Measurements from ENCODE around the genes SUPV3L1 and MACROH2A2.

- PRO-cap: bidirectional peak, plus-strand start at chr10:63707605, minus-strand start at chr10:63707402
- RAMPAGE, long total RNA, 3 experiments: no peak in any of the 3 experiments
Measured at GRCh38 chr10:63707506-63707924, 186.3 kb downstream of the REEP3 start.

DNA sequence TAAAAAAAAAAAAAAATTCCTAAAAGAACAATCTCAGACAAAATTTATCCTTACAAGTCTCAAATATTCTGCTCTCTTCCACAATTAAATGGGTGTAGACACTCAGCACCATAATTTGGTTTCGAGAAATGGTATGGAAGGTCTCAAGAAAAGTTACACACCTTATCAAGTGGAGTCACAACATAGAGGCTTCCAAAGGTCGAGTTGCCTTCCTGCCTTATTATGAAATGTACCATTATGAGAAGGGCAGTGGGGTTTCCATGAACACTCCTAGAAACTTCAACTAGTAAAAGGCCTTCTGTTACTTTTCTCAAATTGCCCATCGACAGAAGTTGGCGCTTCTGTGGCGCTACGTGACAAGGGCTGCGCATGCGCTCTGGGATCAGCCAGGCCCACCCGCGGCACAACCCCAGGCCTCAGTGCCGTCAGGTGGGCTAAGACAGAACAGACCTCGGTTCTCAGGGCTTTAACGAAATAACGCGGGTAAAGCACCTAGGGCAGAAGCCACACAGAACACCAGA is 67.3 kb upstream of the CTNNA3 start:
- PRO-cap: unidirectional peak, plus-strand start at position 412 of the sequence
- RAMPAGE, long total RNA, 3 experiments: no peak in any of the 3 experiments

DNA sequence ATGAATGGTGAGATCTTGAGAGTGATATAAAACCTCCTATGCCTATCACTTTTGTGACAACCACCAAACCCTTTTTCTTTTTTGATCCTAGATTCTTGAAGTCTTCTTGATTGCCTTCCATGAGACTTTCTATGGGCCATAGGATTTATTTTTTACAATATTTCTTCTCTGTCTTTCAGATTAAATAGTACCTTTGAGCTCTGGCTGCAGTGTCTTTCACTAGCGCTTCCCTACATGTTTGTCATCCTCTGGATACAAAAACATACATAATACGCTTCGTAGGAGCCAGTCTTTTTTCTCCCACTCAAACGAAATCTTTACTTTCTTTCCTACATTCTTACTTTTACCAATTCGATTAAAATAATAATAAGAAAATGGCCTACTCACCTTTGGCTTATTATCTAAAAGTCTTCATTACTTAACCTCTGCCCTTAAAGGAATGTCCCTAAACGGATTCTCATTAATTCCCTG is 2.8 kb downstream of the MYPN start:
- PRO-cap: no peak
- RAMPAGE, long total RNA, 3 experiments: no peak in any of the 3 experiments

DNA sequence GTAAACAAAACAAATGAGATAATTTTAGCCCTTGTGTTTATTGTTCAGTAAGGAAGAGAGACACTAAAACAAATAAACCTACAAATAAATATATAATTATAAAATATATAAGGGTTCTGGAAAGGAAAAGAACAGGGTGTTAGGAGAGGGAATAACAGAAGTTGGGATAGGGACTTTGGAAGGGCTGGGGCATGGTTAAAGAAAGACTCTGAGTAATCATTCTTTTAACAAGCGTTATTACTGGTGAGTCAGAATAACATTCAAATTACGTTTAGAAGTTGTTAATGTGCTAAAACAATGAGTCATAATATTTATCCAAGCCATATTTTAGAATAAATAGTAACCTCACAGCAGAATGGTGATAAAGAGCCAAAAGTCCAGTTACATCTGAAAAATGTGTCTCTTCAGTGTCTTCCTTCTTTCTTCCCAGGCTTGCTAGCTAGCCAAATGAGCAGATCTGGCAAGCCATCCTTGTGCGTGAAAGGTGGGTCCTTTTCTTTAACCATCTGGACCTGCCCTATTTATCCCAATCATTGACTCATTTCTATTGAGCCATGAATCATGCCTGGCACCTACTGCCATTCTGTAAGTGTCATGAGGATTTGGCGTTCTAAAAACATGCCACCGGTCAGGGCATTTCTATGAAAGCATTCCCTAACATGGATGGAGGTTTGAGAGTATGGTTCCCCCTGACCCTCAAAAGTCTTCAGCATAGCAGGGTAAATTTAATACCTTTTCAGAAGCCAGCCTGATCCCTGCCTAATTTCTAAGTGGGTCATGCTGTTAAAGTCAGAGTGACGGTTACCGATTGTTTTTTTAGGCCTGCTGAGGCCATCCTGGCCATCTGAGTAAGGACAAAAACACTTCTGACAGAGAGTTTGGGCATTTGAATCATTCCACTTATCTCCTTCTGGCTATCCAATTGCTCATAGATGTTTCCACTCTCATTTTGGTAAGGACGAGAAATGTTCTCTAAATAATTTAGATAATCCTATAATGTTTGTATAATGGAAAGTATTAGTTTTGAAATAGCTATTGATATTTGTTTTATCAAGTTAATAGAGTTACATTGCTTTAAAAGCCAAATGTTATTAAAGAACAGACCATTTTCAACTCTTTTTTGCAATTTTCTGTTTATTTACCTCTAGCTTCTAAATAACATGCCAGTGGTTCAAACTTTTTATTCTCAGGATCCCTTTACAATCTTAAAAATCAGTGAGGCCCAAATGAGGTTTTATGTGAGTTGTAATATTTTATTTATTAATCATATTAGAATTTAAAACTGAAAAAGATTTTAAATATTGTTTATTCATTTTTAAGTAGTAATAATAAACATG is 27.0 kb downstream of the MYPN start:
- PRO-cap: unidirectional peak, minus-strand start at position 197 of the sequence
- RAMPAGE, long total RNA, 3 experiments: no peak in any of the 3 experiments

DNA sequence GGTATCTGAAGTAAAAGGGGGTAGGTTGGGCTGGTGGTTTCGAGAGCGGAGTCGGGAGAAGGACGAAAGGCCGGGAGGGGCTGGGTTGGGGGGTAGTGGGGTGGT is 204 bp downstream of the HNRNPH3 start:
- PRO-cap: no peak
- RAMPAGE, long total RNA, 3 experiments: no peak in any of the 3 experiments

- PRO-cap: bidirectional peak, plus-strand start at chr10:68561608, minus-strand start at chr10:68561526
- RAMPAGE, long total RNA, 3 experiments: no peak in any of the 3 experiments
Measured at GRCh38 chr10:68561287-68562485, 1.5 kb downstream of the TET1 start.

DNA sequence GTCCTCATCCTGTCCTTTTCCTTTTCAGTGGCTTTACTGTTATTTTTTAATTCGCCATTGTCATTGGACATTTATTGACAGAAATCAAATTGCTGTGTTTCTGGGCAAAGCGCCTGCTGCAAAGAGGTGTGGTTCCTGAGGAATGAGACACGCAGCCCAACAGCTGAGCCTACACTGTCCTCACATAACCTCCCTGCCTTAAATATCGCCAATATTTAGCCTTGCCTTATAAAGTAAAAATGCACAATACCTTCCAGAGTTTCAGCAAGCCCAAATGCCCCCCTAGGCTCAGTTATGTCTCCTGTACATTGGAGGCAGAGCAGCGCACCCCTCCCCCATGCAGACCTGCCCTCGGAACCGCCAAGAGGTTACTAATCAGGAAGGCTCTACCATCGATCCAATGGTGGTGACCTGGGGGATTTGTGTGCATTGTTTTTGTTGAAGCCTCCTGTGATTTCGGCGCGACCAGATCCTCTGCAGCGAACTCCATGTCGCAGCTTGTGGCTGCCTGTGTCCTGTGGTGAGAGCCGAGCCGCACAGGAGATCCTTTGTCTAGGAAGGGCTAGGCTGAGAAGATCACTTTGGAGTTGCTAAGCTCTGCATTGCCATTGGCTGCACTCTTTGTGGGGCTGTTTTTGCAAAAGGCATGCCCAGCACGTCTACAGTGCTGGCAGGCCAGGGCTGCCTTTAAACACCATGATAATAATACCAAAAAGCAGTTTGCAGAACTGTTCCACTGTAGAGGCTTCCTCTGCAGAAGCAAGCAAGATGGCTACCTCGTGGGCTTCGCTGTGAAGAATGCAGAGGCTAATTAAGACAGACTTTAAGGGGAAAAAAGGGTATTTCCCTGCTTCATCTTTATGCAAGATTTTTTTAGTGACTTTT is 40.0 kb downstream of the TET1 start:
- PRO-cap: no peak
- RAMPAGE, long total RNA, 3 experiments: no peak in any of the 3 experiments

GRCh38 chr10:69100369-69101065 is 12.6 kb downstream of the SRGN start:
- PRO-cap: no peak
- RAMPAGE, long total RNA, 3 experiments: no peak in any of the 3 experiments

- PRO-cap: bidirectional peak, plus-strand start at chr10:69180250, minus-strand start at chr10:69179920
- RAMPAGE, long total RNA, 3 experiments: start-site peak on the plus strand in 3 of 3 experiments, at chr10:69180246-69180317 at its widest, 125 to 301 reads per replicate
Measured at GRCh38 chr10:69180102-69180786, at the start of gene SUPV3L1. Gene SUPV3L1 (plus strand): TSS chr10:69180234.

DNA sequence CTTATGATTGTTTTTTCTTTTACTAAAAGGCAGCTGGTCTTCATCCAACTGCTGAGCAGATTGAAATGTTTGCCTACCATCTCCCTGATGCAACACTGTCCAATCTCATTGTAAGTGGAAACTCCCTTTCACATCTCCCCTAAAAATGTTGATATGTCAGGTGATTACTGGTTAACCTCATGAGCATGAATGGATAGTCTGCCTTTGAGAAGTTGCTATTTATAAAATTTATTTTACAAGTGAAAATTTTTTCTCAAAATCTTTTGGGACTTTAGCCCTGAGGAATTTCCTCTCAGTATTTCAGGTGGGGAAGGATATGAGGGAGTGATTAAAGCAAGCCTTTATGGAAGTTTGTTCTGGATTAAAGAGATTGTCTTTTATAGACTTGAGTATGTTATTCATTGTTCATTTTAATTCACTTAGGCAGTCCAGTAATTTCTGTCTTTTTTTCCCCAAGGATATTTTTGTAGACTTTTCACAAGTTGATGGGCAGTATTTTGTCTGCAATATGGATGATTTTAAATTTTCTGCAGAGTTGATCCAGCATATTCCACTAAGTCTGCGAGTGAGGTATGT is 17.6 kb upstream of the HKDC1 start:
- PRO-cap: no peak
- RAMPAGE, long total RNA, 3 experiments: no peak in any of the 3 experiments

DNA sequence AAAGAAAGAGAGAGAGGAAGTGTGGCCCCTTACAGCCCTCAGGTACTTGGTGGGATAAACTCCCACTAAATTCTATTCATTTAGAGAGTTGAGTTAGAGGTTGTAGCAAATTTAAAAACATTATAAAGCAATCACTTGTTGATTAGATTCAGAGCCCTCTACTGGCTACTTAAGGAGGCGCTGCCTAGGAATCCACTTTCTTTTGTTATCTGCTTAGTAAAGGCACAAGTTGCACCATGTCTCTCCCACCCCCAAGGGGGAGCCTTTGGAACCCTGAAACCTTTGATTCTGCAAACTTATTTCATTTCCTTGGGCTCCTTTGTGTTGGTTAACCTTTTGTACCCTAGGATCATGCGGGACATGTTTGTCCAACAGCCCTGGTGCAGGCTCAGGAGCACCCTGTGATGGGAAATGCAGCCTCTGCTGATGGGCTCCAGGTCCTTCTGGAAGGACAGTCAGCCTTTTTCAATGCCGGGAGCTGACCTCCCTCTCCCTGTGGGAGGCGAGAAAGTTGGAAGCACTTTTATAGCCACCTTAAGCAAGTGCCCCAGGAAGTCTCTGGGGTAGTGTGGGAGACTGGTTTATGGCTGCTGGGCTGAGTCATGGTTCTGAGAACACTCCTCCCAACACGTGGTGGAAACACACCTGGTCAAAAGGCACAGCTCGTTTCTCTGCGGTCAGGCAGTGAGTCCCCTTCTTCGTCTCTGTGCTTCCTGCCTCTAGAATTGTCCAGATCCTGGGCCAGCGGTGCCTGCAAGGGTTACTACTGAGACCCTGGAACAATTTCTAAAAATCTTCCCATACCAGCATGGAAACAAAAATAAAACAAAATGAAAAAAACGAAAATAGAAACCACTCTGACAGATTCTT is 2.3 kb downstream of the HKDC1 start:
- PRO-cap: no peak
- RAMPAGE, long total RNA, 3 experiments: no peak in any of the 3 experiments

- PRO-cap: no peak
- RAMPAGE, long total RNA, 3 experiments: no peak in any of the 3 experiments
Measured at GRCh38 chr10:69232239-69232651, 12.1 kb downstream of the HKDC1 start.

DNA sequence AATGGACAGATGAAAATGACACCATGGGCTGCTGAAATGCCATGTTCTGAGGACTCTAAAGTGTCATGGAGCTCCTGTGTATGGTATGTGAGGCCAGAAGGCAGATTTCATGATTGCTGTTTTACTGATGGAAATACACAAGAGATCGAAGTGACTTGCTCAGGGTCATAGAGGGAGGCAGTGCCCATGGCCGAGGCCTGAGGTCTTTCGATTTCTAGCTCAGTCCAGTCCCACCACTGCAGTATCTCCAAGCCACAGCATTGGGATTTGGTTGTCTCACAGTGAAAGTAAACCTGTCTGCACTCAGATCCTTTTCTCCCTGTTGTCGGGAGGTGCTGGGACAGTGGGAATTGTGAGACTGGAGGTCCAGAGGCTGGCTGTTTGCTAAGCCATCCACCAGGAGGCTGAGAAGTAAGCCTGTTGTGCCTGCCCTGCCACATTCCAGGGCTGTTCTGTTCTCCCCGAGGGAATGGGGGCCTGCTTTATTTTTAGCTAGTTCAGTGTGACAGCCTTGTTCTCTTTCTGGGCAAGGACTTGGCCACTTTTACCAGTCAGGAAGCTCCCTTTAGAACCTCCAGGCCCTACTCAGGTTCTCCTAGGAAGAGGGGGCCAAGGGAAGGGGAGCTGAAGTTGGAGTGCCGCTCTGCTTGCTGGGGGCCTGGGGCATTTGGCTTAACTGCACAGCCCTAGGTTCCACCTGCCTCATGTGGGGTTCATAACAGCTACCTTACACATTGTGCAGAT is 14.5 kb downstream of the HK1 start:
- PRO-cap: no peak
- RAMPAGE, long total RNA, 3 experiments: no peak in any of the 3 experiments

GRCh38 chr10:69377573-69378673 is 38.8 kb downstream of the TACR2 start:
- PRO-cap: no peak
- RAMPAGE, long total RNA, 3 experiments: no peak in any of the 3 experiments

GRCh38 chr10:69425527-69426734 is 9.2 kb upstream of the TACR2 start:
- PRO-cap: no peak
- RAMPAGE, long total RNA, 3 experiments: no peak in any of the 3 experiments

GRCh38 chr10:69476519-69476846 is 25.2 kb downstream of the TSPAN15 start:
- PRO-cap: no peak
- RAMPAGE, long total RNA, 3 experiments: no peak in any of the 3 experiments

- PRO-cap: no peak
- RAMPAGE, long total RNA, 3 experiments: no peak in any of the 3 experiments
Measured at GRCh38 chr10:69494636-69495299, 43.5 kb downstream of the TSPAN15 start.

- PRO-cap: unidirectional peak, plus-strand start at chr10:69846132; bidirectional peak, plus-strand start at chr10:69846483, minus-strand start at chr10:69846314
- RAMPAGE, long total RNA, 3 experiments: no peak in any of the 3 experiments
Measured at GRCh38 chr10:69845903-69846533, 44.3 kb downstream of the COL13A1 start.

DNA sequence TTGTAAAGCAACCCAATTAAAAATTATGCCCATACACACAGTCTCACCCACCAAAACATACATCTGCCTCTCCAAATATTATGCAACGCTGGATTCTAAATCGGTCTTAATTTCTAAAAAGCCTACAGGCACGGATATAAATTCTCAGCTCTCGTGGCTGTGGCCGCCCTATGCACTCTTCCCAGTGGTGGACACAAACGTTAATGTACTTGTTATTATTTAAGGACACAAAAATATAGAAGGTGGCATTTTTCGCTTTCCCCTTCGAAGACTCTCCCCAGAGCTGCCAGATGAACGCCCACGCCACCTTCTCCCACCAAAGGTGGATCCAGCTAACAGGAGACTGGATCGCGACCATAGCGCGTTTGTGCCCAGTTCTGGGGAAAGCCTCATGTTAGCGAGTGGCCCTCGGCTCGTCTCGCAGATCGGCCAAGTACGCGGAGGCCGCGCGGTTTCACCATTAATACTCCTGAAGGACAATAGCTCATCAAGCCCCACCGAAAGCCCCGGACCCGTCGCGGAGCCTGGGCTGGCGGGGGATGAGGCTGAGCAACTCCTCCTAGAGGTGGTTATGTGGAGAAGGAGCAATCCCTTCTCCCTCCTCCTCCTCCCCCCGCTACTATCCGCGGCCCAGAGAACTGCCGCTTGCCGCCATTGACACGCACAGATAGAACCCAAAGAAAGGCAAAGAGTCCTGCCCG is at the start of gene MACROH2A2:
TSS of gene MACROH2A2 (plus strand) at position 633 of the 701 bp plus-strand sequence.
- PRO-cap: unidirectional peak, plus-strand start at position 619 of the sequence
- RAMPAGE, long total RNA, 3 experiments: start-site peak on the plus strand in 2 of 3 experiments, centred at positions 637 to 654 of the sequence, 22 to 26 reads per replicate

- PRO-cap: no peak
- RAMPAGE, long total RNA, 3 experiments: no peak in any of the 3 experiments
Measured at GRCh38 chr10:70132065-70132504, 540 bp downstream of the AIFM2 start.